ENCODE data around the genes LDHB and ETNK1.

DNA sequence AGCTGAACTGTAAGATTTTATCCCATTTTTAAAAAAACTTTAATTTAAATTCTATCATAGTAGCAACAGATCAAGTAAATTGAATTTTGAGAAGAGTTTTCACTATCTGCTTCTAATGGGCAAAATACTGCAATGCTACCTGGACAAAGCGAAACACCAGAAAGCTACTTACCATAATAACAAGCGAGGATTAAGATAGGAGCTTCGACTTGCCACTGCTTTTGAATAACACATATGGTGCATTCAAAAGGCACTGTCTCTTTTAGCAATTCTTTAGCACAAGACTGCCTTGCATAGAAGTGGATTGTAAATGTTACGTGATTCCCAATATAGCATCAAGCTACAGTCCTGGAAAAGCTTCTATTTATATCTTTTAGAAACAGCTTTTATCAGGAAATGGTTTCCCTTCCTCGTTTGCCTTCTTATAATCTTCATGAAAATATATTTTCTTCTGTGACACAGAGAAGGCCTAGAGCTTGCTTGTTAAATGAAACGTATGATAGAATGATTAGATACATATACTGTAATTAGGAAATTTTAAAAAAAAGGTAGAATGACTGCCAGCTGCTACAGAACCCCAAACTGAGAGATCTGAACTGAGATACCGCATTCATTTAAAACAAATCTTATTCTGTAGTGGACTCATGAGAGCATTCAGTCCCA is 258.6 kb upstream of the PDE3A start:
- RRBS = no CpG with 5 or more reads among the region's 7 CpGs

DNA sequence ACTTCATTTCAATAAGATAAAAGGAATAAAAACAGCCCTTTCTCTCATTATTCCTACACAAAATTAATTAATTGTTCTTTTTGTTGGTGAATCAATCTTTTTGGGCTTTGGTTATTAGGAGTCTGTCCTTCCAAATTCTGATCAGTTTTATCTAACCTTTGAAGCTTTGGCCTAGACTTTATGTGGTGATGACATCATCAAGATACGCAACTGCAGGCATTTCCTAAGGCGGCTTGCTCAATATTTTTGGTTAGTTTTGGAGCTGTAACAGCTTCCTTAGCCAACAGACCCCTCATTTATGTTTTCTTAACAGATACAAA is 87.9 kb upstream of the PDE3A start:
- RRBS = no CpG with 5 or more reads among the region's 2 CpGs

- RRBS = no CpG with 5 or more reads among the region's 1 CpG
Observed at GRCh38 chr12:20374369-20374581, 5.9 kb downstream of the PDE3A start.

- RRBS = no CpG with 5 or more reads among the region's 48 CpGs
Observed at GRCh38 chr12:21657233-21658152, at the start of gene LDHB. Gene LDHB (minus strand): TSS chr12:21657842.

DNA sequence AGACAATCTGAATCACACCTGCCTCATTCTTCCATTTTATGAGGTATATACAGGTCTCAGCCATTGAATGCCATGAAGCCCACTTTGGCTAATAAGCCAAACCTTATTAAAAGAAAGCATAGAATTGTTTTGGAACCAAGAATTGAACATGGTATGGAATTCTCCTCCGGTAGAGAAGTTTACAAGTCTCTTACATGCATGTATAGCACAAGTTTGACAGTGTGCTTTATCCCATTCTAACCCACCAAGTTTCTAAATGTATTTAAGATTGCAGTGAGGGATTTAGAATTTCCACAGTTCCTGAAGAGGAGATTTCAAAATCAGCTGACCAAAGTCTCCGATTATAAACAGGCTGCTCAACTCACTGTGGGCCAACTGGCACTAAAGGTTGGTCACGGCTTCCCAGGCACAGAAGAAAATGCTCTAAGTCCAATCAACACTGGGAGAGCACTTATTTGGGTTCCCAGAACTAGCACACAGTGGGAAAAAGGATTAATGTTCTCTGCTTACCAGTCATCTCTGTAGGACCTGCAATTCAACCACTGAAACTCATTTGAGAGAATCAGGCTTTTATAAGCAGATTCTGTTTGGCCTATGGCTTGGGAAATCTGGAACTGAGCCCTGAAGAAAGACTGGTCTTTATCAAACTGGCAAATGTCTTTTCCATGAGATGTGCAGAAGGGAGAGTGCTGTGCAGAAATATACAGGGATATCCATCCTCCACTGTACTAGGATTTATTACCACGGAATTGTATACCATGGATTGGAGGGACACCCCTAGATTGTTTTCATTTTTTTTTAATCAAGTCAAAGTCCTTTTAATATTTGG is 49.5 kb downstream of the ABCC9 start:
- RRBS = no CpG with 5 or more reads among the region's 4 CpGs

DNA sequence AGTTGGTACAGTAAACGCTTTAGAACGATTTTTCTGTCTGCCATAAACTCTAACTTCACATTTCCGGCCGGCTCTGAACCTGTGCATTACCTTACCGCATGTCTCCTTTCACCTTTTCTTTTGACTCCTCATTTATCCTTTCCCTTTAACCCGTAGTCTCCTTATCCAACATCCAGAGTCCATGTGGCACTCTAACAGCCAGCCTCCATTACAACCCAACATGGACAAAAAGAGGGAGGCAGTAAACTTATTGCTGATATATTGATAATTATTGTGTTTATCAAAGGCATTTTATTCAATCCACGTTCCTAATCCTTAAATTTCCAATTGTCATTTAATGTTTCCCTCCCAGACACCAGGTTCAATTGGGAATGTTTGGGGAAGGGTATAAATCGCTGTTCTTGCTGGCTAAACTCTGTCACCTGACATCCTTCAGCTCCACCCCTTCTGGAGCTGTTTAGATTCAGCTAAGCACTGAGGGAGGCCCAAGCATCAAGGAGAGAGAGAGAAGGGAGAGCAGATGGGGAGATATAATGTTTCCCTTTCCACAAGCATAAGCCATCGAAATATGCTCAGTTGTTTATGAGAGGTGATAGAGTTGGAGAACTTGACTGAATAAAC is 2.0 kb downstream of the ABCC9 start:
- RRBS = no CpG with 5 or more reads among the region's 9 CpGs

- RRBS = no CpG with 5 or more reads among the region's 4 CpGs
Observed at GRCh38 chr12:22256209-22256579, 78.3 kb downstream of the ST8SIA1 start.

DNA sequence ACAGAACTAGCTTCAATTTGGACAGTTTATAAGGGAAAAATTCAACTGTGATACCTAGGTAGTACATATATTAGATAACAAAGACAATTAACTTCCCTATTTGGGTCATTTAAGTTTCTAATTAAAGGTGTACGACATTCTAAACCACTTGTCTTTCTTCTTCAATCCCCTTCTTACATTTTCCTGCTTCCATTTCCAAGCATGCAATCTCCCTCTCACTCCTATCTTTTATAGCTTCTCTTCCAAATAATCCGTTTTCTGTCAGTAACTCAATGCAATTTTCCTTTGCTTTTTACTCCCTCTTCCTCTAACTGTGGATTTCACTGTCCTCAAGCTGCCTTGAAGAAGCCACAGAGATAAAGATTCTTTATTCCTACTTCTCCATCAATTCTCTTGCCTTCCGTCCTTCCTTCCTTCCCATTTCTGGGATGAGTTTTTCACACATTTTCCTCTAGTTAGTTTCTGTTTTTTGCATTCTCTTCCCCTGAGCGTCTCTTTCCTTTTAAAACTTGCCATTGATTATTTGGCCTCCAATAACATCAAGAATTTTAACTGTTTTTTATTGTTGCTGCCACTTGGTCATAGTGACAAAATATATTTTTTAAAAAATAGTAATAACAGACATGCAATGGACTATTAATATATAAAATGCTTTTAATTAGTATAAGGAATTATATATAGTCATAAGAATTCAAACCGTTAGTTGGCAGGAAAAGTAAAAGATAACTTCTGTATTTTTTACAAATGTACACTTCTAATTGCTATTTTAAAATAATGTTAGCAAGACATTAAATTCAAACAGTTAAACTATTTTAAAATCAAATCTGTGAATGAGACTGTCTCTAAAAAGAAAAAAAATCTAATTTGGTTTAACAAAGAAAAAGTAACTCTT is 79.9 kb downstream of the C2CD5 start:
- RRBS = no CpG with 5 or more reads among the region's 5 CpGs

DNA sequence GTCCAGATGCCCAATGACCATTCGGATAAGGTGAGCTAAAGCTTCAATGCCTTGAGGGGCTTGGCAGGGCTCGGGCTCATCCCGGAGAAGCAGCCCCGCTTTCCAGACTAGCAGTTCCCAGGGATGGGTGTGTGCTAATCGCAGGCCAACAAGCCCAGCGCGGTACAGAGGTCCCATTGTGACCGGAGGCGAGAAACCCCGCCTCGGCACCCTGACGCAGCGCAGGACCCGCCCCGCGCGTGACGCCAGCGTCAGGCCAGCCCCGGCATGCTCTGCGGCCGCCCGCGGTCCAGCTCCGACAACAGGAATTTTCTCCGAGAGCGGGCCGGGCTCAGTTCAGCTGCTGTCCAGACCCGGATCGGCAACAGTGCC is at the start of gene ETNK1:
ETNK1 (plus strand) TSS at position 275 of the 372 bp plus-strand sequence.
- RRBS = 2% methylated on average over 26 of the region's 30 CpGs

DNA sequence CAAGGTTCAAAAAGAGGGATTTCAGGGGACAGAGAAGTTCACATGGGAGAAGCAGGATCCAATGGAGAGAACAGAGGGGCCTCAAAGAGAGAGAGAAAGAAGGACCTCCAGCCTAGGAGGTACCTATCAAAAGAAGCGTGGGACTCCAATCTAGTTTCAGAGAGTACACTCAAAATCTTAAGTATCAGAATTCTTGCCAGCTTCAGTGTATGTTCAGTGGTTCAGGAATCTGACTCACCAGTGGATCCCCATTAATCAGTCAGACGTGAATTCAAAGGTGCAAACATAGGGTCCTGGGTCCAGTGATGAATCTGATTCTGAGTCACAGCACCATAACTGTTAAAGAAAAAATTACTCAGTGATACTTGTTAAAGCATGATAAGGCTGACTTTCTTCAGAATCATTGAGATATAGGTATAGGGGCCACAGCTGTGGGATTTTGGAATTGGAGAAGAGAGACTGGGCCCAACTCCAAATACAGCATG is 33.2 kb downstream of the ETNK1 start:
- RRBS = no CpG with 5 or more reads among the region's 2 CpGs

- RRBS = no CpG with 5 or more reads among the region's 2 CpGs
Observed at GRCh38 chr12:23803219-23804104, 146.0 kb downstream of the SOX5 start.

GRCh38 chr12:24100778-24101670 is 151.6 kb upstream of the SOX5 start:
- RRBS = no CpG with 5 or more reads among the region's 6 CpGs

- RRBS = no CpG with 5 or more reads among the region's 8 CpGs
Observed at GRCh38 chr12:24551366-24551767, 397.5 kb downstream of the BCAT1 start.

DNA sequence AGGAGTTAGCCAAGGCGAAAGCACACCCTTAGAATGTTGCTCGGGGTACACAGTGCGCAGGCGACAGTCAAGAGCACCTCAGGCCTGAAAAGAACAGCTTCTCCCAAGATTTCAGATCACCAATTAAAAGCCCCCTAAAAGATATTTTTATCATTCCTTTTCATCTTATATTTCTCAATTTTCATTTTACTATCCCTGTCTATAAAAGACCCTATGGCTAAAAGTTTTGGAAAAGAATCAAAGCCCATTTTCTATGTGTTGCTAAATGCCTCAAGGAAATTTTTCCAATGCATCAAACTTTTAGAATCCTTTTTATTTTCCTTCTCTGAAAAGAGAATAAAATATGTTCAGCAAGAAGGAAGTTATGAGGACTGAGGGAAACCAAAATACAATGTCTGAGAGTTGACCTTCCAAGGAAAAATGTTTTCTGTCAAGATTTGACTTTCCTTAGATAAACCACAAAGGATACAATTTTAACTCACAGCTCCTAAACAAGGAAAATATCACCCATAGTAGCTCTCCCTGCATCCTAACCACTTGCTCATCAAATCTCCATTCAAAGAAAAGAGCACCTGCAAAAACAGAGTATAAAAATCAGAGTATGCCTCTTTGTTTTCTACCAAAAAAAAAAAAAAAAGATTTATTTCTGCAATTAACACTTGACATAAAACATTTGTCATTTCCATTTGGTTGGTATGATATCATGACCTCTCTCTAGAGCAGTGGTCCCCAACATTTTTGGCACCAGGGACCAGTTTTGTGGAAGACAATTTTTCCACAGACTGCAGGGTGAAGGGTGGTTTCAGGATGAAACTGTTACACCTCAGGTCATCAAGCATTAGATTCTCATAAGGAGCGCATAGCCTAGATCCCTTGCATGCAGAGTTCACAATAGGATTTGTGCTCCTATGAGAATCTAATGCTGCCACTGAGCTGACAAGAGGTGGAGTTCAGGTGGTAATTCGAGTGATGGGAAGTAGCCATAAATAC is 132.6 kb downstream of the BCAT1 start:
- RRBS = no CpG with 5 or more reads among the region's 6 CpGs

DNA sequence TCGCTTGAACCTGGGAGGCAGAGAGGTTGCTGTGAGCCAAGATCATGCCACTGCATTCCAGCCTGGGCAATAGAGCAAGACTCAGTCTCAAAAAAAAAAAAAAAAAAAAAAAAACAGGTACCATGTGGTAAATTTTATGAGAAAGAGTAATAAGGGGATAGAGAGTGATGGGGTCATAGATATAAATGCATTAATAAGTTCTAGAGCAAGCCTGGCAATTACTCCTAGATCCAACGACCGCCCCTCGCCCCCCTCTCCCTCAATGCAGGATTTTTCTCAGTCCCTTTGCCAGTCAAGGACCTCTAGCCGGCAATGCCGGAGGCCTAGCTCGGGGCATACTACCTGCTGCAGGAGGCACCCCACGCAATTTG is 2.6 kb upstream of the BCAT1 start:
- RRBS = no CpG with 5 or more reads among the region's 8 CpGs

DNA sequence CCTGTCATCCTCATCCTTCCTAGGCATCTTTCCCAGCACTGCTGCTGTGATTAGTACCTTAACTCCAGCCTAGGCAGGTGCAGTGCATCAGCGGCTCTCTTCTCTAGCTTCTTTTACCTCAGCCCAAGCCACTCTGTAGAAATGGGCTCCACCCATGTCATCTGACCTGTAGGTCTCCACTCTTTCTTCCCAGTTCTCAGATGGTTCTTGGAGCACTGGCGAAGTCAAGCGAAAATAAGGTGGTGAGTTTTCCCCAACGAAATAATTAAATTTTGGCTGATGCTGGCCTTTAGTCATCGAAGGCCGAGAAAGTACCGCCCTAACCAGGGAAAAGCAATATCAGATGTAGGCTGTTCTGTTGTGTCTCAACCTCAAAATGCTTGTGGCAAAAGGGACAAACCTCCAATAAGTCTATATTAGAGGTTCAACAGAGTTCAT is 48.5 kb upstream of the BCAT1 start:
- RRBS = no CpG with 5 or more reads among the region's 7 CpGs

GRCh38 chr12:25051455-25052160 is 898 bp upstream of the IRAG2 start:
- RRBS = no CpG with 5 or more reads among the region's 6 CpGs

DNA sequence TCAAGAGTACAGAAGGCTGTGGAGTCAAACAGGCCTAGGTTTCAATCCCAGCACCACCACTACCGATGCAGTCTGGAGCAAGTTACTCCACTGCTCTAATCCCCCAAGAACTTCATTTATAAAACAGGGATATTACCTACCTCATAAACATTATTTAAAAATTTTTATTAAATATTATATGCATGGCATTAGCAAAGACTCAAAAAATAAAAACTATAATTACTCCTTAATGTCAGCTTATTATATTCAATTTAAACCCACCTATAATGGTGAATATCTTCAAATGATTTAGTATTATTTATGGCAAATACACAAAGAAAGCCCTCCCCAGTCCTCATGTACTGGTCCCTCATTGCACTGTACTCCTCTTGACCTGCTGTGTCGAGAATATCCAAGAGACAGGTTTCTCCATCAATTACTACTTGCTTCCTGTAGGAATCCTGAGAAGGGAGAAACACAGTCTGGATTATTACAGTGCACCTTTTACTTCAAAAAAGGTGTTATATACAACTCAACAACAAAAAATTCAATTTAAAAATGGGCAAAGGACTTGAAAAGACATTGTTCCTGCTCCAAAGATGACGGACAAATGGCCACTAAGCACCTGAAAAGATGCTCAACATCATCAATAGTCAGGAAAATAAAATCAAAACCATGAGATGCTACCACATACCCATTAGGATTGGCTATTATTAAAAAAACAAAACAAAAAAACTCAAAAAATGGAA is 23.6 kb downstream of the KRAS start:
- RRBS = no CpG with 5 or more reads among the region's 3 CpGs

GRCh38 chr12:25497046-25497401 is 56.1 kb downstream of the LMNTD1 start:
- RRBS = no CpG with 5 or more reads among the region's 7 CpGs

Measured in GM19240 (cell line).